ENCODE measurements around a stretch of chr3.

DNA sequence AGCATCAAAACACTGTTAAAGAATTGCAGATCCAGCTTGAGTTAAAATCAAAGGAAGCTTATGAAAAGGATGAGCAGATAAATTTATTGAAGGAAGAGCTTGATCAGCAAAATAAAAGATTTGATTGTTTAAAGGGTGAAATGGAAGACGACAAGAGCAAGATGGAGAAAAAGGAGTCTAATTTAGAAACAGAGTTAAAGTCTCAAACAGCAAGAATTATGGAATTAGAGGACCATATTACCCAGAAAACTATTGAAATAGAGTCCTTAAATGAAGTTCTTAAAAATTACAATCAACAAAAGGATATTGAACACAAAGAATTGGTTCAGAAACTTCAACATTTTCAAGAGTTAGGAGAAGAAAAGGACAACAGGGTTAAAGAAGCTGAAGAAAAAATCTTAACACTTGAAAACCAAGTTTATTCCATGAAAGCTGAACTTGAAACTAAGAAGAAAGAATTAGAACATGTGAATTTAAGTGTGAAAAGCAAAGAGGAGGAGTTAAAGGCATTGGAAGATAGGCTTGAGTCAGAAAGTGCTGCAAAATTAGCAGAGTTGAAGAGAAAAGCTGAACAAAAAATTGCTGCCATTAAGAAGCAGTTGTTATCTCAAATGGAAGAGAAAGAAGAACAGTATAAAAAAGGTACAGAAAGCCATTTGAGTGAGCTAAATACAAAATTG is 83.3 kb downstream of the GOLGA4 start:
- PRO-cap: no peak

GRCh38 chr3:37330200-37330968 is 87.3 kb downstream of the GOLGA4 start:
- PRO-cap: no peak

DNA sequence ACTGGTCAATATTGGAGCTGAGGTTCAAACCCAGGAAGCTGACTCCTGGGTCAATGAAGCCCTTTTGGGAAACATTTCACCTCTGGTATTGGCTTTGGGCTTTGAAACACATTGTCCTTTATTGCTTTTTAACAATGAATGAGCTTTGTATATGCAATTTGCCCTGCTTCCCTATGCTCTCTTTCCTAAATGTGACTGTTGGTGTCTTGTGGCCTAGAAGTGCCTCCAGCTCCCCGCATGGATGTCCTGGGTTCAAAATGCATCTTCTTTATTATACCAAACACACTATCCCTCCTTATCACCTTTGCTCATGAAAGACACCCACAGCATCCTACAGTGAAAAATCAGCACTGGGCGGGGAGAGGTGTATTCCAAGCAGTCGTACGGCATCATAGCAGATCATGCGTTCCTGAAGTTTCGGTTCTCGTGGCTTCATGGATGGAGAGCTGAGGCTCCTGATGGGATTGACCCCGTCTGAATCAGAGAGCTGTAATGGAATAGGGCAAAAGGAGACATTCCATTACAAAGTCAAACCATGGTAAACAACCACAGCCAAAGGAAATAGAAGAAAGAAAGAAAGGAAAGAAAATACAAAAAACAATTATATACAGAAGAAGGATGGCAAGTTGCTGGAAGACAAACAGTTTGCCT is 19.4 kb upstream of the ITGA9 start:
- PRO-cap: no peak

GRCh38 chr3:37467270-37467632 is 15.3 kb downstream of the ITGA9 start:
- PRO-cap: no peak

- PRO-cap: no peak
These were observed 171.7 kb upstream of the CTDSPL start for GRCh38 chr3:37689771-37690643.

GRCh38 chr3:37885026-37885775 is 23.5 kb downstream of the CTDSPL start:
- PRO-cap: no peak

- PRO-cap: no peak
These were observed 43.7 kb downstream of the CTDSPL start for GRCh38 chr3:37905337-37905727.

- PRO-cap: no peak
These were observed 58.9 kb upstream of the VILL start for GRCh38 chr3:37931559-37932178.

GRCh38 chr3:37964266-37965255 is 26.0 kb upstream of the VILL start:
- PRO-cap: no peak

- PRO-cap: no peak
These were observed 21.2 kb upstream of the VILL start for GRCh38 chr3:37969315-37969799.

DNA sequence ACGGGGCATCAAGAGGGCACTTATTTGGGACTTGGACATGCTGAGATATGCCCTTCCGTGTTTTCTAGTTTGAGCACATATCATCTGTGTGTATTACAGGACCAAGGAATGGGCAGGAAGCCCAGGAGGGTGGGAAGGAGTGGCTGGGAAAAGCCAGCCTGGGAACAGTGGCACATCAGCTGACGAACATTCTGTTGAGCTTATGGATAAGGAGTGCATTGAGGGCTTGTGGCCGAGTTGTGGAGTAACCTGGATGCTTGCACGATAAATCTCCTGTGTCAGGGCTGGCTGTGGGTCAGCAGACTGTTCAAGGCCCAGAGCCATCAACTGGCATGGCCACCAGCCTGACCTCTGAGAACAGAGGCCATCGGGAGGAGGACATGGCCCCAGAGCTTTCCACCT is 5.0 kb upstream of the VILL start:
- PRO-cap: no peak

GRCh38 chr3:37991867-37992595 is 1.4 kb downstream of the VILL start:
- PRO-cap: no peak

DNA sequence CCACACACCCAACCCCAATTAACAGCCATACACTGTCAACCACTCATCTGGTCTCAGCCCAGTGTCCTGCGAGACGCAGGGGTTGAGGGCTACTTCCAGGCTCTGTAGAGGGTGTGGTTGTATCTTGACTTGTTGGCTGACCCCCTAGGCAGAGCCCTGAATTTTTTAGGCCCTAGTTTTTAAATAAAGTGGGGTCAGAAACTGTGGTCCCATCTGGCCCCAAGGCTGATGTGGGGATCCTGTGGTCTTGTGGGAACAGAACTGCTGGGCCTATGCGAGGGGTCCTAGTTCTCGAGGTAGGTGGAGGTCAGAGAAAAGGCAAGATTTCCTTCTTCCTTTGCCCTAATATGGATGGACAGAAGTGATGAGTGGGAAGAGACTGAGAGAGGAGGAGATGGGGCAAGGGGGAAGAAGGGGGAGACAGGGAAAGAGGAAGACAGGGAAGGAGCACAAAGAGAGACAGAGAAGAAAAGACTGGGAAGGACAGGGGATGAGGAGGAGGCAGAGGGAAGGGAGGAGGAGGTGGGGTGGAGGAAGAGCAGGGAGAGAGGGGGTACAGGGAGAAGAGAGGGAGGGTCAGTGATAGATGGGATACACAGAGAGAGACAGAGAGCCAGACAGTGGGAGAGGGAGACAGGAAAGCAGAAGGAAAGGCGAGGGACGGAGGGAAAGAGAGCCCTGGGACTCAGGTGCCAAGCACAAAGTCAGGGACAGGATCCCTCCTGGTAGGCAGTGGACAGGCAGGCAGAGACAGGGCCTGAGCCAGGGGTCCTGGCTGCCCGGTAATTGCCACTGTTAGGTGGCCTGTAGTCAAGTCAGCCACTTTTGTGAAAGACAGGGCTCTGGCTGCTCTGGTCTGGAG is 9.6 kb downstream of the VILL start:
- PRO-cap: no peak

- PRO-cap: no peak
These were observed 1.3 kb downstream of the PLCD1 start for GRCh38 chr3:38027981-38028703.

- PRO-cap: no peak
These were observed 30.4 kb downstream of the DLEC1 start for GRCh38 chr3:38069420-38069714.

DNA sequence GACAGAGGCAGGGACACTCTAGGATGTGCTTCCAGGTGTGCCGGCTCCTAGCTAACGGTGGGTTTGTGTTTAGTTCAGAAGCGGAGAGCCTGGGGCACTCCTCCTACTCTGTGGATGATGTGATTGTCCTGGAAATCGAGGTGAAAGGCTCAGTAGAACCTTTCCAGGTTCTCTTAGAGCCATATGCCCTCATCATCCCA is 40.5 kb downstream of the ACAA1 start:
- PRO-cap: no peak

DNA sequence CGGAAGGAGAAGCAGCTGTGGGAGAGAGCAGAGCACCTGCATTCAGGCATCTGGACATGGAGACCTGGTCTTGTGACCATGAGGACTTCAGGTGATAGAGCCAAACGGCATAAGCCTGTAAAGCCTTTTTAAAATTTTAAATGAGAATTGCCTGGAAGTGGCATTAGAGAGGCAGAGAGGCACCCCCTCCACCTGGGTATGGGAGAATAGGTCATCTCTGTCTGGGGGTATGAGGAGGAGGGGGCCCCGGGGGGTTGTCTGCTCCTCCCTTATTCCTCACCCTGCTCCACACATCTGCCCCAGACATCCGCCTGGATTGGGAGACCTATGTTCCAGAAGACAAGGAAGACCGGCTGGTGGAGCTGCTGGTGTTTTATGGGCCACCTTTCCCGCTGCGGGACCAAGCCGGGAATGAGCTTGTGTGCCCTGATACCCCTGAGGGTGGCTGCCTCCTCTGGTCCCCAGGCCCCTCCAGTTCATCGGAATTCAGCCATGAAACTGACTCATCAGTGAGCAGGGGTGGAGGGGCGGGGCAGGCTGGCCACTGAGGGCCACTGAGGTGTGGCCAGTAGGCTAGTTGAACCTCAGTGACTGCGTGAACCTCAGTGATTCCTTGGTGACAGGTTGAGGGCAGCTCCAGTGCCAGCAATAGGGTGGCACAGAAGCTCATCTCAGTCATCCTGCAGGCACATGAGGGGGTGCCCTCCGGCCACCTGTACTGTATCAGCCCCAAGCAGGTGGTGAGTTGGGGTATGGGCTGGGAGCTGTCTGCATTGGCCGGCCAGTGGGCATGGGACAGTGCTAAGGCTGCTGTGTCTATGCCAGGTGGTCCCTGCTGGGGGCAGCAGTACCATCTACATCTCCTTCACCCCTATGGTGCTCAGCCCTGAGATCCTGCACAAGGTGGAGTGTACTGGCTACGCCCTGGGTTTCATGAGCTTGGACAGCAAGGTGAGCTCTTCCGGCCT is 20.5 kb downstream of the ACAA1 start:
- PRO-cap: no peak

DNA sequence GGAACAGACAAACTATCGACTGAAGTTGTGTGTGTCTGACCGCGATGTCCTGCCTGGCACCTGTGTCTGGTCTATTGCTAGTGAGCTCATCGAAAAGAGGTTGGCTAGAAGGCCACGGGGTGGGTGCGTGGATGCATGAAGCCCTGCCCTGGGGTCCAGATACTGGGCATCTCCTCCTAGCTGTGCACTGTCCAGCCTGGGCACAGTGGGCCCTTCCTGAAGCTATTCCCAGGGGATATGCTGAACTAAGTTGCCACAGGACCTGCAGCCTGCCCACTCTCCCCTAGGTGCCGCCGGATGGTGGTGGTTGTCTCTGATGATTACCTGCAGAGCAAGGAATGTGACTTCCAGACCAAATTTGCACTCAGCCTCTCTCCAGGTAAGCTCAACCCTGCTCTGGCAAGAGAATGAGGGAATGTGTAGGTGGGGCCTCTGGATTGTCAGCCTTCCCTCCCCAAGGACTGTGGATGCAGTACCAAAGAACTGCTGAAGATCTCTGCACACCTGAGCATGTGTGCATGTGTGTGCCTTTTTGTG is 2.1 kb downstream of the MYD88 start:
- PRO-cap: no peak

DNA sequence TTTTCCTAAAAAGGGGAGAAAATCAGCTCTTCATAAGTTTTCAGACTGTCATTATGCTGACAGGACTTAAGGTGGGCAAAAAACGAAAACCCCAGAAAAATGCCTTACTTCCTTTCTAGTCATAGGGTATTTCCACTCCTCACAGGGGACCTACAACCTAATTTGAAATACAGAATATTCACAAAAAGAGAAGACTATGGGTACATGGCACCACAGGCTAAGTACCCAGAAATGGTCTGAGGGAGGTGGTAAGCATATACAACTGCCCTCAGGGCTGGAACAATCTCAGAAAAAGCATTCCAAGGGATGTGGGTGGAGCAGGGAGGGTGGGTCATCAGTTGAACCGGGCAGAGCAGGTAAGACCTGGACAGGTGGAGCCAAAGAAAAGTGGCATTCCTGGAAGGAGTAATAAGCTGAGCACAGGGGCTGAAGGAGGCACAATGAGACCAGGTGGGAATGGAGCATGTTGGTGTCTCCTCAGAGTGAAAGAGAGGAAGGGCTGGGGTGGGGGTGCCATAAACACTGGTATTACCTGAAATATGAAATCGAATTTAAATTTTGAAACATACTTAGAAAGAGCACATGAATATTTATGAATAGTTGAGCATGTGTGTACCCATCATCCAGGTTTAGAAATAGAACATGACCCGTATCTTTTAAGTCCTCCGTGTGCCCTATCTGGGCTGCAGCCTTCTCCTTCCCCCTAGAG is 10.5 kb upstream of the OXSR1 start:
- PRO-cap: no peak

DNA sequence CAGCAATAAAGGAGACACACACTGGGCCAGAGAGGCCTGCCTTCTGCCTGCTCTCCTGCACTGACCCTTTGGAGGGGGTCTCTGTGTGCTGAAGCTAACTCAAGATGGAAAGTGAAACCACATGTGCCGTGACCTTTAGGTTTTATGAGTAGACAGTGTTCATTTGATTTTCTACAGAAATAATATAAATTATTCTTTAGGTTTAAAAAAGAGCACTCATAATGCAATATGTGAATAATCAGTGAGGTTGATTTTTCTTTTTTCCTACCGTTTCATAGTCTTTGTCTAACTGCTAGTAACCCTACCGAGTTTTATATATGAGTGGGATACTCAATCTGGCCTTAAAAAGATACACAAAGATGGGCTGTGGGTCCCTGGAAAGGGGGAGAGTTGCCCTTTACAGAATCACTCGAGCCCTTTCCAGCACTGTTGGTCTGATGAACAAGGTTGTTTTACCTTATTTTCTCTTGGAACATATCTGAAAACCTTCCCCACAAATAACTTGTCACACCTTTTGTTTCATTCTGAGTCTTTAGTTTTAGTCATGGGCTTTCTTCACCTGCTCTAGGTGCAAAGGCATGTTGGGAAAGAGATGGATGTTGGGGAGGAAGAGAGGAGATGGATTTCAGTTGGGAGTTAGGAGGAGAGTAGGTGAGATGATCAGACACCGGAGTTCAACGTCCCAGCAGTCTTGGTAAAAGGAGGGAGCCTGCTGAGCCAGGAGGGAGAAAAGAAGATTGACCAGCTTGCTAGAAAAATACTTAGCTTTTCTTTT is 11.6 kb upstream of the SLC22A13 start:
- PRO-cap: no peak

Measured in SP-49 (cell line).